Pericardium fibroblast (primary cell): ENCODE data around the genes PVALEF and MRPL12.

GRCh38 chr17:81019238-81019646, 15.7 kb upstream of the BAIAP2 start:
- RAMPAGE, long total RNA: no peak

GRCh38 chr17:81027672-81028253, 7.2 kb upstream of the BAIAP2 start:
- RAMPAGE, long total RNA: no peak

DNA sequence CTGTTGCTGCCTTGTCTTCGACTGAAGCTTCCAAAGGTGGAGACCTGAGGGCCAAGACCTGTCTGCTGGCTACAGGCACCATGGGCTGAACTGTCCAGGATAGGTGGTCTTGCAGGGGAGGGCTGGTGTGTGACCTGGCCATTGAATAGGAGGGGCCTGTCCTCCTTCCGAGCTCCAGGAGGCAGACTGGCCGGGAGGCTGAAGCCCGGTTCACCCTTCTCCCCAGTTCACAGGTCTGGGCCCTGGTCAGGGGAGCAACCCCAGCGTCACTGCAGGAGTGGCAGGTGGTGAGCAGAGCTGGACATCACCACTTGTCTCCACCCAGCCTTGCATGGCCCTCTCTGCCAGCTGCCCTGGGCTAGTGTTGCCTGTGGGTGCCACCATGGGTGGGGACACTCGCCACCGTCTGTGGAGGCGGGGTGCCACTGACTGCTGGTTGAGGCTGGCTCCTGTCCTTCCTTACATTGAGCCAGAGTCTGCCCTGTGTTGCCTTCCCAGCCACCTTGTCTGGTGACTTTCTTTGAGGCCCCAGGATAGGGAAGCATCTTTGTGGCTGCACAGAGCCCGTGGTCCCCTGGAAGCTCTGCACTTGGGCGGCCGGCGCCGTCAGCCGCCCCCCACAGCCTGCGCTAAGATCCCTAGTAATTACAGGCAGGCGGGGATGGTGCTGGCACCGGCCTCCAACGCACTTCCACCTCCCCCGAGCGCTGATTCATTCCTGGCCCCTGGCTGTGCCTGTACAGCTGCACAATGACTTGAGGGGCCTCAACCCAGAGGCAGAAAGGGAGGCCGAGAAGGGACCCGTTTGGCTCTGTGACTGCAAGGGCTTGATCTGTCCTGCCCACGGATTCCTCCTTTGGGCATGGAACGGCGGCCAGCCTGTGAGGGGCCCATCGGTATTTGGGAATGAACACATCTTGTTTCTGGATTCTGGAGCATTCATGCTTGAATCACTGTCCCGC, 5.0 kb downstream of the BAIAP2 start:
- RAMPAGE, long total RNA: no peak

- RAMPAGE, long total RNA: no peak
Observed at GRCh38 chr17:81070752-81071224, 35.8 kb downstream of the BAIAP2 start.

- RAMPAGE, long total RNA: no peak
Observed at GRCh38 chr17:81085784-81086185, 50.8 kb downstream of the BAIAP2 start.

DNA sequence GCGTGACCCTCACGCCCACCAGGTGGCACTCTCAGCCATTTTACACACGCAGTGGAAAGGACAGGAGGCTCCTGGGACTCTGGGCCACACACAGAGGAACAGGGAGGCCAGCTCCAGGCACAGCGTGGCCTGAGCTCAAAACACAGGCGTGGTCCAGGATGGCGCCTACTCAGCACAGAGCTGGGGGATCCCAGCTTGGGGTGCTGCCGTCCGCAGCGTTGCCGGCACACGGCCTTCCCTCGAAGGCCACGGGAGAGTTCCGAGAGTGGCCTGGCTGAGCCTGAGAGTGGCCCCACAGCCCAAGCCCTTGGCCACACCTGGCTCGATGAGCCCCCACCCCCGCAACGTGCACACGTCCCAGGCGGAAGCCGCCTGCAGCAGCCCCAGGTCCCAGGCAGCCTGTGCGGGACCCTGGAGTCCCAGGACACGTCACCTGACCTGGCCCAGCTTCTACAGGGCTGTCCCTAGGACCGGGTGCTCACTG, 22.4 kb upstream of the PVALEF start:
- RAMPAGE, long total RNA: no peak

GRCh38 chr17:81164815-81165598, at the start of gene PVALEF:
Gene PVALEF (plus strand): TSS chr17:81165507.
- RAMPAGE, long total RNA: no peak

DNA sequence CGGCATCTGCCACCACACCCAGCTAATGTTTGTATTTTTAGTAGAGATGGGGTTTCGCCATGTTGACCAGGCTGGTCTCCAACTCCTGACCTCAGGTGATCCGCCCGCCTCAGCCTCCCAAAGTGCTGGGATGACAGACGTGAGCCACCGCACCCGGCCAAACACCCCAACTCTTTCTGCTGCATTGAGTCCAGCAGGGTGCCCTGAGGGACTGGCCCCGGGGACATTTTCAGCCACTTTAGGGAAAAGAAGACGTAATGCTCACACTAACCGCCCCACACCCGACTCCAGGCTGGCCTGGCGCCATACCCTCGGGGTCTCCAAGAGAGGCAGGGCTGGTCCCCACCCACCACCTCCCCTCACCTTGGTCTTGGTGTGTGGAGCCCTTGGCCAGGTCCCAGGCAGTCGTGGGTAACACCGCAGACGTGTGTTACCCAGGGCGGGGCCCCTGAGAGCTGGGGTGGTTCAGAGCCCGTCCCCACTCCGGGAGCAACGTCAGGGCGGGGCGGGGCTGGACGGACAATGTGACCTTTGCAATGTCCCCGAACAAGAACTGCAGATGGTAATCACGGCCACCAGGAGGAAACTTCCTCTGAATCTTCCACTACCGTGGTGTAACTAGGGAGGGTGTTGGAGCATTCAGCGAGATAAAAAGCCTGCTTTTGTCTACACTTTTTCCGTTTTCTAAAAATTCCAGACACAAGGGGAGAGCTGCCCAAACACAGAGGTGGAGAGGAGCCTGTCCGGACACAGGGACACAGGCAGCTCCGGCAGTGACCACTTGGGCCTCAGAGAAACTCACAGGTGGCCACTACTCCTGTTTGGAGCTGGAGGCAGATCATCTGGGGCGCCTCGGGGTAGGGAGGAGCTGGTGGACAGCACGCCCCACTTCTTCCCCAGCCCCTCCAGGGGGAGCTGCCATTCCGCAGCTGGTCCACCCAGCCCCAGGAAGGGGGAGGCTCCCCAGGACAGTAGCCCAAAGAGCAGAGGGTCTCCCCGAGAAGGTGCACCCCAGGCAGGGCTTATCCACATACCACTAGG, 14.0 kb upstream of the SLC38A10 start:
- RAMPAGE, long total RNA: no peak

- RAMPAGE, long total RNA: no peak
Observed at GRCh38 chr17:81329251-81330592, 34.6 kb upstream of the SLC38A10 start.

DNA sequence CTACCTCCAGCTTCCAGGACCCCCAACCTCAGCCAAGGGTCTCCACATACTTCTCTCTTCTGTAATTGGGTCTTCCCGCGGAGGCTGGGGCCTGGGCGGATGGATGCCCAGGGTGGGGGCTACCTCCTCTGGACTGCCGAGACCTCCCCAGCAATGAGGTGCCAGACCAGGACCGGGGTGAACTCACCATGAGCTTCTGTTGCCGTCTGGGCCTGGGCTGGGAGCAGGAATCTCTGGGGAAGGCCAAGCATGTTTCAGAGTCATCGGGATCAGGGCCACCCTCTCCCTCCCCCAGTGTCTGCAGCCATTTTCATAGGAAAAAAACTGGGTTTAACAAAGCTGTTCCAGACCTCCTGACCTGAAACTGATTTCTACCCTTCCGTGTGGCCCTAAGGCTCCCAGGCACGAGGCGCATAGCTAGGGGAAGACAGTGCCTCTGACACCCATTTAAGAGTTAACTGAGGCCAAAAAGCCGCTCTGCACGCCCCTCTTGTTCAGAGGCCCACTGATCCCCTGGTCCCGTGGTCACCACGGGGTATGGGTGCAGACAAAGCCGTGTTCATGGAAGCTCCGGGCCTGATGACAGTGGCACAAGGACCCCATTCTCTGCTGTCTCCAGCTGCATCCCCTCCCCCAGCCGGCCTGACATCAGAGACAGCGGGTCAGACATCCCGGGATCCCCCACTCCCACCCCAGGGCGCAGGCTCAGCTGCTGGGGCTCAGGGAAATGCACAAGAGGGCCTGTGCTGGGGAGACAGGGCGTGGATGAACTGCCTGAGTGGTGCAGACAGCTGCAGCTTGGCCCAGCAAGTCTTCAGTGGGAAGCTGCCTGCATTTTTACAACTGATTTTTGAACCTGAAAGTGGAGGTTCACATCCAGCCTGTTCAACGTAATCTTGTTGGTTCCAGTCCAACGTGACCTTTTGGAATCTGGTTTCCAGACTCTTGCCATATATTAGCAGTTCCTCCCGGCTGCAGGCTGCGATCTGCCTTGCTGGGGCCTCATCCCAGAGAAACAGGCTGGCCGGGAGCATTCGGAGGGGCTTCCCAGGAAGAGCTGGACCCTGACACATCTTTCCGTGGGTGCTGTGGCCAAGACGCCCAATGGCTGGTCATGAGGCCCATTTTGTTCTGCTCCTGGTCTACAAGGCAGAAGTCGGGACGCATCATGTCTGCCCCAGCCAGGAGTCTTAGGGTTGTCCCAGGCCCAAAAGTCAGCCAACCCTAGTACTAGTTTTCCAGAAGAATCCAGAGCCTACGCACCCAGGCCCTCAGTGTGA, 9.9 kb upstream of the BAHCC1 start:
- RAMPAGE, long total RNA: no peak

GRCh38 chr17:81388886-81389525, 6.3 kb upstream of the BAHCC1 start:
- RAMPAGE, long total RNA: no peak

- RAMPAGE, long total RNA: no peak
Observed at GRCh38 chr17:81396321-81397385, 1.4 kb downstream of the BAHCC1 start.

GRCh38 chr17:81483134-81483654, 29.4 kb downstream of the ACTG1 start:
- RAMPAGE, long total RNA: no peak

- RAMPAGE, long total RNA: no peak
Observed at GRCh38 chr17:81487716-81488256, 24.8 kb downstream of the ACTG1 start.

DNA sequence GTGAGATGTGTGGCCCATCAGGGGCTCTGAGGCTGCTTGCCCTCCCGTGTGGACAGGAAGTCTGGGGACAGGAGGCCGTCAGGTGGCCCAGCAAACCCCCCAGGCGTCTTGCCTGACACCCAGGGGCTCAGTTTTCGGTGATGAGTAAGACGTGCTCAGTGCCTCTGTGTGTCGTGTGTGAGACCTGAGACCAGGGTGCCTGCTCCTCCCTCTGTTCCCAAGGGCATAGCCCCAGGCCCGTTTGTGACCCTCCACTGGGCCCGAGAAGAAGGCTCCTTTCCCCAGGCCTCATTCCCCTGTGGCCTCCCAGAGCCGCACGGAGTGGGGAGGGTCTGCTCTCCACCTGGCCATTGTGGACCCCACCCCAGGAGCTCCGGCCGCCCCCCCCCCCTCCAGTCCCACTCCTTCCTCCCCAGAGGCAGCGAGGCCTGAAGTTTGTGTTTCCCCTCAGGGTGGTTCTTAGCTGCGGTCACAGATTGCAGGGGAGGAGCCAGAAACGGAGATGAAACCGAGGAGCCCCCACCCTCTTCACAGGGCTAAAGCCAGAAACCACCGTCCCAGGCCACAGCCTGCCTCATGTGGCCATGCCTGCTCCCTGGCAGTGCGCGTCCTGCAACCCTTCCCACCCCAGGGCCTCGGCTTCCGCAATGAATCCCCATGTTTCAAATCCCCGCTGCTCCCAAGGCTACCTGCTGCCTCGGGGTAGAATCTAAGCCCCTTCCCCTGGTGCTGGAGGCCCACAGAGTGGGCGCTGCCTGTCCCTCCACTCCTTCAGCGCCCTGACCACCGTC, 5.0 kb upstream of the ACTG1 start:
- RAMPAGE, long total RNA: no peak

DNA sequence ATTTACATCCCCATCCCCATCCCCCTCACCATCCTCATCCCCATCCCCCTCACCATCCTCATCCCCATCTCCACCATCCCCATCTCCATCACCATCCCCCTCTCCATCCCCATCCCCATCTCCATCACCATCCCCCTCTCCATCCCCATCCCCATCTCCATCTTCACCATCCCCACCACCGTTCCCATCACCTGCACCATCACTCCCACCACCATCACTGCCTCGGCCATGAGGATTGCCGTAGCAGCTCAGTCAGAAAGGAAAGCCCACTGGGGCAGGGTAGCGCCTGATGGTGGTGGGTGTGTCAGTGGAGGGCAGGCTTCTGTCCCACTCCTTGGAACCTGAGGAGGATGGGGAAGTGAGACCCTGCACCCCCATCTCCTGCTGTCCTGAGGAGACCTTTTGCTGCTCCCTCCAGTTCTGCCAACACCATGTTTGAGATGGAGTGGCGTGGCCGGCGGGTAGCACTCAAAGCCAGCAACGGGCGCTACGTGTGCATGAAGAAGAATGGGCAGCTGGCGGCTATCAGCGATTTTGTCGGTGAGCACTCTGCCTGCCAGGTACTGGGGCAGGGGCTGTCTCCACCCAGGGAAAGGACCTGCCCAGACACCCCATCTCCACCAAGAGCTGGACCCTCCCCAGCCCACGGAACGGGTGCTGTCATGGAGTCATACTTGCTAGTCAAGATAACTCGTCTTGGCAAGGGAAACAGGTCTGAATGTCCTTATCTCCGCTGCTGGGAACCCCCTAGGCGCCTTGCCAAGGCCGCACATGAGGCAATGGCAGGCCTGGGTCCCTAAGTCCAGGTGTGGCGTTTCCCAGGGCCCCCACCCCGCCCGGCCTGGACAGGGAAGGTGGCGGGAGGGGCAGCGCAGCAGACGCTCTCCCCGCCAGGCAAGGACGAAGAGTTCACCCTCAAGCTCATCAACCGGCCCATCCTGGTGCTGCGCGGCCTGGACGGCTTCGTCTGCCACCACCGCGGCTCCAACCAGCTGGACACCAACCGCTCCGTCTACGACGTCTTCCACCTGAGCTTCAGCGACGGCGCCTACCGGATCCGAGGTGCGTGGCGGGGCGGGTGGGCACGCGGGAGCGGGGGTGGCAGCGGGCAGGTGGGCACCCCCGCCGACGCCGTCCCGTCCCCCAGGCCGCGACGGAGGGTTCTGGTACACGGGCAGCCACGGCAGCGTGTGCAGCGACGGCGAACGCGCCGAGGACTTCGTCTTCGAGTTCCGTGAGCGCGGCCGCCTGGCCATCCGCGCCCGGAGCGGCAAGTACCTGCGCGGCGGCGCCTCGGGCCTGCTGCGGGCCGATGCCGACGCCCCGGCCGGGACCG, 8.0 kb downstream of the FSCN2 start:
- RAMPAGE, long total RNA: no peak

DNA sequence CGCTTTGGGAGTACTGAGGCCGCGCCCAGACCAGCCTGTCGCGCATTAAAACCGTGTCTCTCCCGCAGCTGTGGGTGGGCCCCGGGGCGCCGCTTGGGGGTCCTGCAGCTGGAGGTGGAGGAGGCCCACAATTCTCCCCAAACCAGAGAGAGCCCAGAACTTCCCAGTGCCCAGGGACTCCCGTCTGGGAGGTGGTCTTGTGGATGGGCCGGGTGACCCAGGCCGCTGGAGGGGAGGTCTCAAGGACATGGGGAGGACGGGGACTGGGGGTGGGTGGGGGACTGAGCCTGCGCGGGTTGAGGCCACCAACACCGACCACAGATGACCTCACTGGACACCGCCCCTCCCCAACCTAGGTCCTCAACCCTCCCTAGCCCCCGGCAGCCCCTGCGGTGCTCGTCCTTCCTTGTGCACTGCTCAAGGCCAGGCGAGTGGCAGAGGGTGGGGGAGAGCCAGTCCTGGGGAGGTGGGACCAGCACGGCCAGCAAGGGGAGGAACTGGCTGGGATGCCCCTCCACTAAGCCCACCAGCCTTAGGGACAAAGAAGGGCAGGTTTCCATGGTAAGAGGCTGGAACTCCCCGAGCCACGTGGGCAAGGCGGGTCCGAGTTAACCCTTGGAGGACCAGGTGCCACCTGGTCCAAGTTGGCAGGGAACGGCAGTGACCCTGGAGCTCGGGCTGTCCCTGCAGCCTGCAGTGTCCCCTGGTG, 9.0 kb downstream of the FSCN2 start:
- RAMPAGE, long total RNA: no peak

DNA sequence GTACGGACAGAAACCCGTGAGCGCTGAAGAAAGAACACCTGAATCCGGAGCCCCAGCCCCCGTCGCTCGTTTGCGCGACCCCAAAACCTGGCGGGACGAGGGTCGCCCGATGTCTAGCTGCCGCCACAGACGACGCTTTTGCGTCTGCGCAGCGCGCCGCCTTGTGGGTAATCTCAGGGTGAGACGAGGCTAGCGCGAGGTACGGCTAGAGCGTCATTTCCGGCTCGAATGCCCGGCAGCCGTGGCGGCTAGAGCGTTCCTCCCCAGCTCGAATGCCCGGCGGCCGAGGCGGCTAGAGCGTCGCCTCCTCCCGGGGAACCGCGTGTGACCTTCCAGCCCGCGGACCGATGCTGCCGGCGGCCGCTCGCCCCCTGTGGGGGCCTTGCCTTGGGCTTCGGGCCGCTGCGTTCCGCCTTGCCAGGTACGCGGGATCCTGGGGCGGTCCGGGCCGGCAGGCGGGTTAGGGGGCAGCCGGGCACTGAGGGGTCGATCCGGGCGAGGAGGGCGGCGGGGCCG, at the start of gene MRPL12:
TSS of gene MRPL12 (plus strand) at position 213 of the 516 bp plus-strand sequence.
- RAMPAGE, long total RNA: start-site peak on the plus strand centred at position 272 of the sequence, 128 bp wide, 496 and 293 reads in 2 replicates

- RAMPAGE, long total RNA: no peak
Observed at GRCh38 chr17:81809367-81809908, 5.5 kb downstream of the GCGR start.

DNA sequence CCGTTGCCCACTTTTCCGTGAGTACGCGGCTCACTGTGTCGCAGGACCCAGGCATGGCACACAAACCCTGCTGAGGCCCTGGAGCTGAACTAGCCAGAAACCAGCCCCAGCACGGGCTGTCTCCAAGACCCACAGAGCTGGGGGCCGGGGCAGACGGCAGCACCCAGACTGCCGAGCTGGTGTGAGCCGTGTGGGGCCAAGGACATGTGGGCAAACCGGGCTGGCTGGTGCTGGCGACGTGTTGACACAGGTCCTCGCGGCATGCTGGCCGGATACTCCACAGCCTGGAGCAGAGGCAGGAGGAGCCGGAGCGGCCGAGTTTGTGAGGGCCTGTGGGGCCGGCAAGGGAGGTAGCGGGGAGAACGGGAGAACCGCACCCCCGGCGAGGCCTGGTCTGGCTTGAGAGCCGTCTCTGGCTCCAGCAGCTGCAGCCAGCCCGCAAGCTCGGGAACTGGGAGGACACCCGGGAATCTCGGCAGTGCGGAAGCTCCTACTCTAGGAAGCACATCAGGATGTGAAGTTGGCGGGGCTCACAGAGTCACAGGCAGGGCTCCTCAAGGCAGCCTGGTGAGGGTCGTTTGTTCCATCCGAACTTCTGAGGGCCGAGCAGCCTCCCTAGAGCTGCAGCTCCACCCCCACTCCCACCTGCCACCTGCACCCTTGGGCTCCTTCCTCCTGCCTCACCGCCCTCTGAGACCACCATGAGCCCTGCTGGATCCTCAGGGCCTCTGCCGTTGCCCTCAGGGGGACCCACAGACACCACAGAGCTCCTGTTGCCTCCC, 6.6 kb upstream of the PPP1R27 start:
- RAMPAGE, long total RNA: no peak